ENCODE measurements around a stretch of chr13.

GRCh38 chr13:19344367-19344587, 162.7 kb upstream of the TUBA3C start:
- PRO-cap, 2 experiments: no peak in any of the 2 experiments

GRCh38 chr13:19634404-19634699, 893 bp downstream of the MPHOSPH8 start:
- PRO-cap, 2 experiments: no peak in any of the 2 experiments

GRCh38 chr13:19714187-19714912, 68.4 kb downstream of the PSPC1 start:
- PRO-cap, 2 experiments: no peak in any of the 2 experiments

DNA sequence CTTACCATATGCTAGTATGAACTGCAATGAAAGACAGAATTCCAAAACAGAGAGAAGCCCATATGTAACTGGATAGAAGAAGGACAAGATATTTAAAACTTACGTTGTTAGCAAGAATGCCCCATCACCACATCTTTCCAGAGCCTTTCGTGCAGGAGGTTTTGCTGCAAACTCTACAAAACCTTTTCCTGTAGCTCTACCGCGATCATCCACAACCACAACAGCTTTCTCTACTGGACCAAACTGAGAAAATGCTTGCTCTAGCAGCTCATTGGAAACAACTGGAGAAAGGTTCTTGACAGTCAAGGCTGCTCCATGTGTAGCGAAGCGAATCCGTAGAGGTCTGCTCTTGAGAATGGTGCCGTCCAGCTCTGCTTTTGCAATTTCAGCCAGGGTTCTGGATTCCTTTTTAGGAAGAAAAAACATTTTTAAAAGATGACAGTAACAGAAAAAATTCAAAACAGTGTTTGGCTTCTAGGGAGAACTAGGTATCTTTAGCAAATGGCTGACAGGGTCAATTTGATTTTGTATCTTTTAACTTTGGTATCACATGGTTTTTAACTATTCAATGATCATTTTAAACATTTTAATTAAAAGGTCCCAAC, 10.5 kb downstream of the PSPC1 start:
- PRO-cap, 2 experiments: no peak in any of the 2 experiments

DNA sequence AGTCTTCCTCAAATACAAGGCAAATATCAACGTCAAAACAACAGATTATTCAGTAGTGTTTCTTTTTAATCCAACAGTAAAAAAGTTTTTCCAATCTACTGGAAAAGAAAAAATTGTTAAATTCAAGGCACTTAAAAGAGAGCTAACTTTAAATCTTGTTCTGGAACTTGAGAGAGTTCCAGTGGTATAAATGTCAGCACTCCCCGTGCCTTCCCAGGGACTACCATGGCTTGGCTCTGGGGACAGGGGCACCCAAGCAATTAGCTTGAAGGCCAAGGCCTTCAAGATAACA, 1.5 kb downstream of the ZMYM5 start:
- PRO-cap, 2 experiments: no peak in any of the 2 experiments

GRCh38 chr13:19862311-19863189, 899 bp downstream of the ZMYM5 start:
- PRO-cap, 2 experiments: no peak in any of the 2 experiments

- PRO-cap, 2 experiments: no peak in any of the 2 experiments
Measured at GRCh38 chr13:20055460-20055892, 96.9 kb downstream of the ZMYM2 start.

- PRO-cap, 2 experiments: peak in 2 of 2 experiments; most common plus-strand start chr13:20065794 (in 2)
Measured at GRCh38 chr13:20065531-20065946, 95.3 kb downstream of the GJA3 start.

DNA sequence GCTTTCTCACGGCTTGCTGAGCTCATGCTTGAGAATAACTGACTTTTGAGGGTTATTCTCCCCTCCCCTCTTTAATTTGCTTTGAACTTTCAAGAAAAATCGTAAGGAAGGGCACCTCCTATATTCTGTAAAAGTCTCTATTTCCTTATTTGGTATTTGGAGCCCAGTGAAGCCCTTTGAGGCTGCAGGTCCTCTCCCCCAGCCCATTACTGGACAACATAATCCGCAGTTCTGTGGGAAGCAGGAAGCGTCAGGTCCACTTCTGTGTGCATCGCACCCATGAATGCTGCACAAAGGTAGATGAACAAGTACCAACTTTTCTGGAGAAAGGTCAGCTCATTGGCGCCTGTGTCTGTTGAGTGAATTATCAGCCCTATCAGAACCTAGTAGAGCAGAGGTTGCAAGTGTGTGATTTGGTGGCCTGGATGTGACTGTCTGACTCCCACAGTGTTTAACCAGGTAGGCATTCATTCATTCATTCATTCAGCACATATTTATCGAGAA, 29.4 kb downstream of the GJA3 start:
- PRO-cap, 2 experiments: no peak in any of the 2 experiments

DNA sequence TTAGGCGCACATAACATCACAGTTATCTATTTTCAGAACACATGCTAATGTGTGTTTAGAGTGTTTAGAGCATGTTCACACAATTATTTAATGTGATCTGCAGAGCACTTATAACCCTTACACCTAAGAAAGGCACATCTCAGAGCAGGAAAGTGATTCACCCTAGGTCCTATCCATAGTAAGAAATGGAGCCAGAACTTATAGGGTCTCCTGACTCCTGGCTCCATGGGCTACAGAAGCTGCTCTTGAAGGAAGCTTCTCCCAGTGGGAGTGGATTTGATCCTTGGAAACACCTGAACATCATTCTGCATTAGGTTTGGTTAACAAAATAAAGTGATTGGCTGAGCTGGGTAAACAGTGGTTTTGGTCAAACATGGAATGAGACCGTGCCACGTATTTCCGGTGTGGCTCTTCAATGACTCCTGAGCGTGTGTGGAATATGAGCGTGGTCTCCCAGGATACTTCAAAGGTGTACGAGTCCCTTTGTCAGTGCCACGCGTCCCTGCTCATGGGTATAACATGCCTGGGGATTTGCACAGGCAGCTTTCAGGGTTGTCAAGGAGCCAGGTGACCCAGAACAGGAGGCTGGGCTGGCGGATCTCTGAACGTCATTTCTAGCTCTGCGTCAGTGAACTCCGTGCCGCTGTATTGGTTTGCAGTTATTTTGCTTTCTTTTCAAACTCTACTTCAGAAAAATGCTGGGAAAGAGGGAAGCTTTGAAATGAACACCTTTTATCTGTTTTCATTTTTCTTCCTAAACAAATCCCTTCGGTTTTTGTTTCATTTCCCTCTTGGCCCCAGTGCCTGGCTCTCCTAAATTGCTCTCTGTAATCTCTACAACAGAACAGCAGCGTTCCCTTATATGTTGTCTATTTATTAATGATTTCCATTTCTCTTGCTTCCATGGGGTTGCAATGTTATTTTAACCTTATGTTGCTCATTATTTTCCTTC, 26.2 kb upstream of the GJB6 start:
- PRO-cap, 2 experiments: no peak in any of the 2 experiments

DNA sequence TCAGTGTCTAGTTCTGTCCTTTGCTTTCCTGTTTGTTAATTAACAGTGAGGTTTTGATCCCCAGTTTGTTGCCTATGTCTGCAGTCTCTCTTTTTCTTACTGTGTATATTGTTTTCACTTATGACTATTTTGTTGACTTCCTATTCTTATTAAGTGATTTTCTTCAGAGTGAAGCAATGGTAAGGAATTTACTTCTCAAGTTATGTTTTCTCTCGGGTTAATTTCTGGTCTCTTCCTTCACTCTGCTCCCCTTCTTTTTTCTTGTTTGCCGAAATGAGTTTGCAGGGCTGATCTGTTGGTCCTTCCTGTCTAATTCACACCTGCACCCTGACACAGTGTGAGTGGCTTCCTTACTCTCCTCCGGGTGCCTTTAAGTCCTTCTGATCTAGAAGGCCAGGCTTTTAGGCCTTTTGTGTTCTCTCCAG, 105.0 kb upstream of the GJB6 start:
- PRO-cap, 2 experiments: no peak in any of the 2 experiments

DNA sequence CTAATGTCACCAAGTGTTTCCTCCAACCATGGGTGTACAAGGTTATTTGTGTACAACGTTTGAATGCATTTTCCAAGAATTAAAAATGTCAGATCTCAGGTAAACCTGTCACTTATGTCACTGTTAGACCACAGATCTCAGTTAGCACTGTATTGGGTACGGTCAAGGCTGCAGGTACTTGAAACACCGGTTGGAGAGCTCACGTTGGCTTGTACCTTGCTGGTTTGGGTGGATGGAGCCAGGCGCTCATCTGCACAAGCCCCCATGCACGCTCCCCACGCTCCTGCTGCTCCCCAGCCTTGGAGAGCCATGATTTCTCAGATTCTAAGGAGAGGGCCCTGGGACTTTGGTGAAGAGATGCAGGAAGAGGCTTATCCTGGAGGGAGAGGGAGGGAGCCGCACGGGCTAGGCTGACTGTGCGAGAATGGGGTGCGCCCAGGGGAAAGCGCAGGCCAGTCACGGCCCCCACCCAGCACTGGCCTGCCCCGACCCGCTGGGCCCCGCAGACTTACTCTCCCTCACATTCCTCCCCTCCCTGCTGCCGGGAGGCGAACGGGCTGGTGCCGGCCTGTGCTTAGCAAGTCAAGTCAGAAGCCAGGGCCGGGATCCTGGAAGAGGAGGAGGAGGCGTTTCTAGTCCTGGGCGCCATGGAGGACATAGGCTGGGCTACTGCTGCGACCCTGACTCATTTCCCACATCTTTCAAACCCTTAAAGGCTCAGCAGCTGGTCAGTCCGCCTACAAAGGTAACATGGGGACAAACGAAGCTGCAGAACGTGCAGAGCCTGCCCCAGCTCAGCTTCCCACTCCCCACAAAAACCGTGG, 120.1 kb downstream of the CRYL1 start:
- PRO-cap, 2 experiments: no peak in any of the 2 experiments

GRCh38 chr13:20546576-20546966, 20.4 kb upstream of the IFT88 start:
- PRO-cap, 2 experiments: no peak in any of the 2 experiments

GRCh38 chr13:20702372-20702950, 1.0 kb upstream of the IL17D start:
- PRO-cap, 2 experiments: no peak in any of the 2 experiments

DNA sequence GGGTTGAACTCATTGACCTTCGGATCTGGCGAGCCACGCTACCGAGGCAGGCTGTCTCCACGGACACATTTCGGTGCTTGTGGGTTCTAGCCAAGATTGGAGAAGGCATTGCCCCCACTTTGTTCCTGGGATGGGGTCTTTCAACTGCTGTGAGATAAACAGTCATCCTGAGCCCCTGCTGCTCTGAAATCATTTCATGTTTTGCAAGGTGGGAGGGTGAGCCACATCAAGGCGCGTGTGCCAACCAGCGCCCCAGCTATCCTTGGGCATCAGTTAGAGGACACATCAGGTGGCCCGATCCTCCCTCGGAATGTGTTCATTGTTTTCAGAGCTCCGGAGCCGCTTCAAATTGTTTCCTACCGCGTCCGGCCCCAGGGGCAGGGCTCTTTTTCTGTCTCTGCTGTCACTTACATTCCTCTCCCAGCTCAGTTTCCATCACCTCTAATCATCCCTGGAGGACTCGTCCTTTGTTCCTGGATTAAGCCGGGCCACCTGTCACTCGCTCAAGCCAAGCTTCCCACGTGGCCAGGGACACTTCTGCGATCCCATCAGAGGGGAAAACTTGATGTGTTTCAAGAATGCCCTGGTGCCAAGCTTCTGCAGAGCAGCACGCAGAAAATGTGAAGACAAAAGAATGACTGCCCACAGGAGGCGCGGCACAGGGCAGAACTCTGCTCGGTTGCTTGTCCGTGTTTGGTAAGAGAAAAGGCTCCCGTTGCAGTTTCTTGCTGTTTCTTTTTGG, 13.3 kb downstream of the IL17D start:
- PRO-cap, 2 experiments: no peak in any of the 2 experiments

DNA sequence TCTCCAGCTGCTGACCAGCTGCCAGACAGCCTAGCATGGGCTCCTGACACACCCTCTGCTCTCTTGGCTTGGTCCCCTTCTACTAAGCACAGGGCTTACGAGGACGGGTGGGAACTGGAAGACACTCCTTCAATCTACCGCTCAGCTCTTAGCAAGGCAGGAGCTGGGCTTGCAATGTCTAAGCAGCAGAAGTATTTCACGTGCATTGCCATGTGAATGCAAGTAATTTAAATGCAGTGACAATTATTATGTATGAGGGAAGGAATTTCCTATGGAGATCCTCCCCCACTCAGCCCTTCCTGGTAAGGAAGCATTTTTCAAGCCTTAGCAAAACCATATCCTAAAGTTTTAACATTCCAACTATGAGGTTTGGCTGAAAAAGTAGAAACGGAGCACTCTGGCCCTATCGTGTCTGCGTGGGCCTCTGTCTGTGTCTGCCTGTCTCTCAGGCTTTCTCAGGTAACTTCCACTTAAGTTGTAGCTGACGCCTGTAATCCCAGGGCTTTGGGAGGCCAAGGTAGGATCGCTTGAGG, 63.7 kb downstream of the LATS2 start:
- PRO-cap, 2 experiments: no peak in any of the 2 experiments

- PRO-cap, 2 experiments: no peak in any of the 2 experiments
Measured at GRCh38 chr13:21016676-21017214, 44.6 kb downstream of the LATS2 start.

- PRO-cap, 2 experiments: peak in 1 of 2 experiments; most common plus-strand start chr13:21044052 (in 1)
Measured at GRCh38 chr13:21043756-21044434, 17.5 kb downstream of the LATS2 start.

- PRO-cap, 2 experiments: no peak in any of the 2 experiments
Measured at GRCh38 chr13:21056113-21056596, 5.2 kb downstream of the LATS2 start.

- PRO-cap, 2 experiments: peak in 2 of 2 experiments; most common plus-strand start chr13:21060875 (in 1); most common minus-strand start chr13:21060899 (in 2)
Measured at GRCh38 chr13:21060582-21060976, 807 bp downstream of the LATS2 start.

All from heart right ventricle (tissue), 2 donors.